Ileum (tissue), 1 donor: ENCODE measurements around the gene SUV39H2.

- PRO-cap: no peak
Observed at GRCh38 chr10:14653365-14654184, 121.1 kb downstream of the FAM107B start.

DNA sequence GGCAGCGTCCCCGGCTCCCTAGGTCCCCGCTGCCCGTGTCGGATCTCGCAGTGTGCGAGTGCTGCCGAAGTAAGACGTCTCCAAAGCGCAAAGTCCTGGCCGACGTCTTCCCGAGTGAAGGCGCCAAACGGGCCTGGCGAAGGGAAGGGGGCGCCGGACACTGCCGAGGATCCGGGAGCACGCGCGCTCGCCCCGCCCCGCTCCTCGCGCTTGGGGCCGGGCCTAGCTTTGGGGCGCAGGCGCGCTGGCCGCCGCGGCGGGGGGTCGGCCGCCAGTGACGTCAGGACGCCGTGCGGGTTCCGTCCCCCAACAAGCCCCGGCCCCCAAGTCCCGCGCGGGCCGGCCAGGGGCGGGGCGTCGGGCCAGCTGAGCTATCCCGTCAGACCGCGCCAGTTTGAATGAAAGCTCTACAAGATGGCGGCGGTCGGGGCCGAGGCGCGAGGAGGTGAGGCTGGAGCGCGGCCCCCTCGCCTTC is at the start of gene SUV39H2:
Gene SUV39H2 (plus strand): TSS at position 392 of the 475 bp plus-strand sequence.
- PRO-cap: bidirectional peak, plus-strand start at position 397 of the sequence, minus-strand start at position 212 of the sequence

DNA sequence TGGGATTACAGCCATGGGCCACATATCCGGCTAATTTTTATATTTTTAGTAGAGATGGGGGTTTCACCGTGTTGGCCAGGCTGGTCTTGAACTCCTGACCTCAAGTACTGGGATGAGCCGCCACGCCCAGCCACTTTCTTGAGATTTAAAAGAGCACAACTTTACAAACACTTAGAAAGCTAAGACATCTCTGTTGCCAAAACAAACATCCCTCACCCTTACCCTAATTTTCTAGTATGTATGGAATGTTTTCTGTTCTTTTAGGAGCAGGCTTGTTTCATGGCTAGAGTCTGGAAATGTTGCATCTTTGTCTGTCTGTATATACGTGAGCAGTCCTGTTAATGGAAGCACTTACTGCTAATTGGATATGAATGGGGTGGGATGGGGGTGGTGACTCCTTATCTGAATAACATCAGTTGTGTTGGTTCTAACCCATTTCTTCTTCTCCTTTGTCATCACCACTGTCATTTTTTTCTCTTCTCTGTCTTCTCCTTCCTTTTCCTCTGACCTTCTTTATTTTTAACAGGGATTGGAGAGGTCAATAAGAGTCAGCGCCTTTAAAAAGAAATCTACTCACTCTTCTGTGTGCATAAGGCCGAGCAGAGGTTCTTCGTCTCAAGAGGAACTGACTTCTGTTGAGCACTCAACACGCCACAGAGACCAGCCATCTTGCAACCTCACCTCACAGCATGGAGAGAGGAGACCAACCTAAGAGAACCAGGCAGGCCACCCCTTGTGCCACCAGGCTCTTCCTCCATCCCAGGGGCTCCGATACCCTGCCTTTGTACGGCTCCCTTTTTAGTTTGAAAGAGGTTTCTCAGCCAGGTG is 3.1 kb downstream of the OLAH start:
- PRO-cap: no peak

- PRO-cap: no peak
Observed at GRCh38 chr10:15136195-15136586, 32.3 kb downstream of the NMT2 start.

- PRO-cap: unidirectional peak, plus-strand start at chr10:15237549
Observed at GRCh38 chr10:15237198-15237816, 68.8 kb upstream of the NMT2 start.

DNA sequence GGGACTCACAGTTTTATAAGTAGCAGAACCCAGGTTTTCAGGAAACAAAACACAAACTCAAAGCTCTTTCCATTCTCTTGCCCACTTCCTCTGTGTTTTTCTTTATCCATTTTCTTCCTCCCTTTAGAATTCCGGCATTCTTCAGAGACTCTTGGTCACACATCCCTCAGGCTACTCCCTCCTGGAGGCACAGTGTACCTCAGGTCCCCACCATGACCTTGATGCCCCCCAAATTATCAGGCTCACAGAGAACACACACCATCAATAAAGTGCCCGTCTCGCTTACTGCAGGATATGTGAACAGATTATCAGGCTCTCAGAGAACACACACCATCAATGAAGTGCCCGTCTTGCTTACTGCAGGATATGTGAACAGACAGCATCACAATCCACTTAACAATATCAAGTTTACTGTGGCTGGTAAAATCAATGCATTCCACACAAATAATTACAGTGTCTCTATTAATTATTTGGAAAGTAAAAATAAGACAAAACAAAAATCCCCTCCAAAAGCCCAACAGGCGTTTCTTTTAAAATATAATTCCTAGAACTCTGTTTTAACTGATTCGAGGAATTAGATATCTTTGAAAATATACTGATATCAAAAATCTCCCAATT is 77.5 kb upstream of the NMT2 start:
- PRO-cap: no peak

DNA sequence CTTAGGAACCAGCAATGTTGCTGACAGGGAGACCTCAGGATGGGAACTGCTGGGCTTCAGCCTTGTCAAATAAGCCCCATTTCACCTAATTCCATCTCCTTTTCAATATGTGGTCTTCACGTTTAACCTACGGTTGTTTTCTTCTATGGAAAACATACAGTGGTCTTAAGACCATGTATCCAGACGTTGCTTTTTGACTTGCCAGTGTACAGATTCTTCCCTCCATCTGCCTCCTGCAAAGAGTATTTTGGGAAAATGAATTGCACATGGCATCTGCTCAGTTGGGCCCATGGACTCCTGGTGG is 97.7 kb upstream of the FAM171A1 start:
- PRO-cap: no peak

GRCh38 chr10:15718558-15719436 is 925 bp downstream of the ITGA8 start:
- PRO-cap: no peak

DNA sequence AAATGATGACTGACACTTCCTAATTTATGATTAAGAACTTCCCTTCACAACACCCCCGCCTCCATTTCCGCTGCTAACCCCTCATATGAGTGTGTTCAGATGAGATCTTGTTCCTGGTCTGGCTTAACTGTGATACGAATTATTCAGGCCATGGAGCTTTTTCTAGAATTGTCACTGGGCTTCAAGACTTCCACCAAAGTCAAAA is 34.0 kb downstream of the PTER start:
- PRO-cap: no peak

- PRO-cap: no peak
Observed at GRCh38 chr10:16635917-16636943, 114.6 kb upstream of the C1QL3 start.

GRCh38 chr10:16669603-16670009 is 147.6 kb downstream of the RSU1 start:
- PRO-cap: no peak

DNA sequence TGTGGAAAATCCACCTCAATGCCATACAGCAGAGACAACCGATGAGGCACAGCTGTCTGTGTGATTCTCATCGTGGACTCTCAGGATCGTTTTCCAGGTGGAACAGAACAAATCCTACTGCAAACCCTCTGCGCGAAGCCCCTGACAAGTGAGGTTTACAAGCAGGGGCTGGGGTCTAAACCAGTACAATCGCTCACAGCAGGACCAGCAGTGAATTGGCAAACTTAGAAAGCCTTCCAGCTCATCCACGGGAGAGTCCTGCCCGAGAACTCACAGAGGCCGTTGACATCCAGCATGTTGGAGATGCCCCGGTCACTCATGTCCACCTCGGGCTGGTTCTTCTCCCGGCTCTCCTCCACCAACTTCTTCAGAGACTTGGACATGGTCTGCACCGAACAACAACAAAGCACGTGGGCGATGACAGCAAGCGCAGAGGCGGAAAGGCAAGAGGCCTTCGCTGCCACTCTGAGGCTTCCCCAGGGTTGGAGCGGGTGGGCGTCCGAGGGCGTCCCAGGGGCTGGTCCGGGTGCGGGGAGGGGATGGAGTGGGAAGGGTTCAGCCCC is 444 bp downstream of the RSU1 start:
- PRO-cap: no peak

DNA sequence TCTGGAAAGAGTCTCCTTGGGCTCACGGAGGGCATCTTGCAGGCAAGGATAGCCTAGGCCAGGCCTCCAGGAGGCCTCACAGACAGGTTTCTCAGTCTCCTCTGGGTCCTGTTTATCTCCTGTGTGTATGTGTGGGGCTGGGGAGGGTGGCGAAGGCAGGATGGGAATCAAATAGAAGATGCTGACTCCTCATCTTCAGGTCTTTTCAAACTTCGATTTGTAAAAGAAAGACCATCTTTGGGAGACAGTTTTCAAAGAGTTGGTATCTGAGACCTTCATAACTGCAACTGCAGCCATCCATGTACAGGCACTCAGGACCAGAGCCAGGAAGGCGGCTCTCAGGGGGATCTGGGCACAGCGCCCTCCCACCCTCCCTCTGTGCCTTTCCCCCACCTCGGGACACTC is 143.7 kb downstream of the CUBN start:
- PRO-cap: no peak

GRCh38 chr10:16996563-16997077 is 133.0 kb downstream of the CUBN start:
- PRO-cap: no peak

- PRO-cap: unidirectional peak, minus-strand start at chr10:16999985
Observed at GRCh38 chr10:16999372-17000383, 129.9 kb downstream of the CUBN start.

GRCh38 chr10:17022448-17023255 is 107.0 kb downstream of the CUBN start:
- PRO-cap: no peak

DNA sequence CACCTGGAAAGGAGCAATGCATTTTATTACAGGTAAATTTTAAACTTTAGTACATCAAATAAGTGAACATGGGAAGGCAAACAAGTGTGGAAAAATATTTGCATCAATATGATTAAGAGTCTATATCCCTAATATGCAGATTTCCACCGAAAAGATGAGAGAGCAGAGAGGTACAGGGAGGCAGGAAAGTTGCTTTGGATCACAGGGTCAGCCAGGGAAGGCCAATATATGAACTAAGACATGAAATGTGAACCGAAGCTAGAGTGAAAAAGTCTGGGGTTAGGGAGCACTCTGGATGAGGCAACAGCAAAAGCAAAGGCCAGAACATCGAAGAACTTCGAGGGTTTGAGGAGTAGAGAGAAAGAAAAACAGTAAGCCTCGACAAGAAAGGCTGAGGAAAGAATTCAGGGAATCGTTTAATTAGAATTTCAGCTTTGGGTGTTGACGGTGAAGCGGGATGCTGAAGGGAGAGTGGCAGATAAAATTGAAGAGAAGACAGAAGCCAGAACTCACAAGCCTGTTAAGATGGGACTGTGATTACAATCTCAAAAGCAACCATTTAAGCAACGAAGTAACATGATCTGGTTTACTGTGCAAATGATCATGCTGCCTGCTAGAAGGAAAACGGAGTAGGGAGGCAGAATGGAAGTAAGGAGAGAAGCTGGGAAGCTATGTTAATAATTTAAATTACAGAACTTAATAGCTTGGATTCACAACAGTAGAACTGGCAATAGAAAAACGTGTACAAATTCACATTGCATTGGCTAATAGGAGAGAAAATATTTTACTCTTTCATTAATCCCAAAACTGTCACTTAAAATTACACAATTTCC is 2.1 kb downstream of the TRDMT1 start:
- PRO-cap: no peak

DNA sequence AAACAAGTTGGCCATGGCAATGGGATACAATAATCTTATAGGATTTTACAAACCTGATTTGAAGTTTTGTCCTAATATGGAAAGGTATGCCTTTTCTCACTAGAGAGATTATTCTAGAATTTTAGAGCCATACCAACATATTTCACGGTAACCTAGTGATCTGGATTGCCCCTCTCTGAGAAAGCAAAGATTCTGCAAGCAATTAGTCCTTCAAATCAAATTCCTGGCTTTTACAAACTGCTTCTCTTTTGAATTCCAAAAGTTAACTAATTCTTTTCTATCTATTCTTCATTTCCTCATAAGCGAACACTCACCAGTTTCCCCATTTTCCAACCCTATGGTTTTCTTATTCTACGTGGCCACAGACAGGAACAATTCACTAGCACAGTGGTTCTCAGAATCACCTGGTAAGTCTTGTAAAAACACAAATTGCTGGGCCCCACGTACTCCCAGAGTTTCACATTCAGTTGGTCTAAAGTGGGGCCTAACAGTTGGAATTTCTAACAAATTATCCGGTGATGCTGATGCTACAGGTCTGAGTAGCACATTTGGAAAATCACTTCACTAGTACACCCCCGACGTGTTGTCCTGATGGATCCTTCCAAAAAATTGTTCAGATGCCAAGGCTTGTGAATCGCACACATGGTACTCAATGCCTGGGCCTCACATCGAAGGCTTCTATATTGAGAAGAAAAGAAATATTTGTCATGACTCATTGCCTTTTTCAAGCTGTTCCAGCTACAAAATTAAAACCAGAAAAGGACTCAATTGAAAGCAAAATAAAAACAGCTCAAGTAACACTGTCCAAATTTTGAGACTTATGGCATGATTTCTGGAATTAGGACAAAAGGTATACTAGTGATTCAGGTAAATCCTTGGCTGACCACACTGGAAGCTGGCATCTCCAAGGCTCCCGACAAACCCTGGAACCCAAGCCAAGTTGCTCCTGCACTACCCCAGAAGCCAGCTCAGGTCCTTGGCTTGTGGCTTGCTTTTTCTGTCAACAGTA is 13.1 kb upstream of the VIM start:
- PRO-cap: no peak

DNA sequence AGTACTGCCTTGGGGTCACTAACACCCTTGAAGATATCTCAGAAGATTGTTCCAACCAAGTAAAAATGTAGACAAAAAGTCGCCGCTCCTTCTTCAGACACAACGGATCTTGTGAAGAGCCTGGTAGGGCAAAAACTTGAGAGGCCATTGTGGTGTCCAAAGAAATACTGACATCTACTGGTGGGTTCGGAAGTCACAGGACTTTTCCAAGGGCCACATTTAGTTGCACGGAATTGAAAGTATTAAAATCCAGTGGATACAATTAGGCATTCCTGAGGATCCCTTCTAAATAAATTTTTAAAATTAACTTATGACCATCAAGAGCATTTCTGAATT is 29.6 kb downstream of the VIM start:
- PRO-cap: no peak

DNA sequence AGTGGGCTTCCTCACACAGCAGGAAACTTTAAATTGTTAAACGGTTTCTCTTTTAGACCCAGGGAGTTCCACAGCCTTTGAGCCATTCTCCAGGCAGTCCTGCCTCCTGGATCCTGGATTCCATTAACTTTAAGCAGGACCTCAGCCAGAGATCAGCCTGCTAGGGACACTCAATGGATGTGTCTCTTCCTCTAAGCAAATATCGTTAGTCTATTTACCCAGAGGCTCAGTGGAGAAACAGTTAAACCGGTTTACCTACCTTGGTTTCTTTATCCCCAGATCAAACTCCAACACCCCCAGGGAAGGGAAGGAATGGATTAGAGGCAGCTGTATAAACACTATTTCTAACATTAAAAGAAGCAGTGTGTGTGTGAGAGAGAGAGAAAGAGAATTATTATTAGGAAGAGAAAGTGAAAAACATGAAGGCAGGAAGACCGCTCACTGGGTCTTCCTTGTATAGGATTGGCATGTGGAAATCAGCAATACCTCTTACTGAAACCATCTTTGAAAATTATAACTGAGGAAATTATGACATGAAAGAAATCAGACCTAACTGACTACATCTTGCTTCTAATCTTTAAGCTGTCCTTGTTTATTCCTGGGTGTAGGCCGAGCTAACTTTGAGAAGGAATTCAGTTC is 66.1 kb downstream of the ST8SIA6 start:
- PRO-cap: no peak